Epithelial cell of alveolus of lung (primary cell): ENCODE results near the genes CSTF1, BMP7 and PCK1.

DNA sequence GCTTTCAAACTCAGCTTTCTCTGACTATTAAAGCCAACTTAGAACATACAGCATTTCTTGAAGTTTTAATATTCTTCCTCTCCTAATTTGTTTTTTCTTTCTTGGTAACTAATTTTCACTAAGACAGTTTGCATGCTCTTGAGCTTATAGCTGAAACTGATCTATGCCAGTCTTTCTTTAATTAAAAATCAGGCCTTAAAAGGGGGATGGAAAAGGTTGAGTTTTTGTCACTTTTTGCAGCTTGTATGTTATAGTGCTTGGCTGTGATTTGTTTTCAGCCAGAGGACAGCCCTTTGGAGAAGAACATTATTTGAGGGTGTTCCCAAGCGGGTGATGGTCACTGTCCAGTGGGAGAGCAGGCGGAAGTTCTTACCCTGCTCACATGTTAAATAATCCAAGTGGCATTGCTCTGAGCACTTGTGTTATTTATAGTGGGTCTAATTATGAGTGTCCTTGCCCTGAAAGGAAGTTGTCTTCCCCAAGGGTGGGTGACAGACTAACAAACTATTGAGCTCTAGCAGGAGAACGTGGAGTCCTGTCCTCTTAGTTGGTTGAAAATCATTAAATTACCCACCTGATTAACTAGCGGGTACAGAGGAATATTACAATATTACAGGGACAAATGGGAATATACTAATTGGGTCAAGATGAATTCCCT lies 49.4 kb downstream of the DOK5 start:
- RAMPAGE, long total RNA: no peak
- RRBS: no CpG with 5 or more reads among the region's 4 CpGs

GRCh38 chr20:56392336-56392843 lies at the start of gene CSTF1:
CSTF1 (plus strand) TSS chr20:56392645.
- RAMPAGE, long total RNA: start-site peak on the plus strand at chr20:56392373-56392678, 545 and 350 reads in 2 replicates
- RRBS: no CpG with 5 or more reads among the region's 39 CpGs

DNA sequence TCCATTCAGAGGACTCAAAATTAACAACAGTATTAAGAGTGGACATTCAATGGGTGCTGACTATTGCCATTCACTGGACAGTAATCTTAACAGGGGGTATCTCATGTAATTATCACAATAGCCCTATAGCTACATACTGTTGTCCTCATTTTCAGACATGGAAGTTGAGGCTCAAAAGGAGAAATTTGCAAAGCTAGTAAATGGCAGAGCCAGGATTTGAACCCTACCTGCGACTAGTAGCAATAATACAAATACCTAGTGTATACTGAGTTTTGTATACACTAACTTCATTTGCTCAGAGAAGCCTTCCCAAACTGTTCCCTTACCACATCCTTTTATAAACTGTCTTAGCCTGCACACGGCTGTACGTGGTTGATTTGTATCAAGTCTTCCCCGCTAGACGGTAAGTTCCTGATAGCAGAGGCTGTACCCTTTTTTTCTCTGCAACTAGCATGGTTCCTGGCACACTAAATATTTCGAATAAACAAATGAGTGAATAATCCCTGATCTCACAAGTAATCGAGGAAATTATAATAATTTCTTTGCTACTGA lies 536 bp downstream of the RTF2 start:
- RAMPAGE, long total RNA: no peak
- RRBS: no CpG with 5 or more reads among the region's 7 CpGs

- RAMPAGE, long total RNA: no peak
- RRBS: 0% methylated on average over 2 of the region's 17 CpGs
These were observed 1.7 kb upstream of the TFAP2C start for GRCh38 chr20:56627391-56627776.

GRCh38 chr20:56683547-56683853 lies 54.4 kb downstream of the TFAP2C start:
- RAMPAGE, long total RNA: no peak
- RRBS: no CpG with 5 or more reads among the region's 3 CpGs

GRCh38 chr20:56703181-56703783 lies 74.2 kb downstream of the TFAP2C start:
- RAMPAGE, long total RNA: no peak
- RRBS: no CpG with 5 or more reads among the region's 18 CpGs

DNA sequence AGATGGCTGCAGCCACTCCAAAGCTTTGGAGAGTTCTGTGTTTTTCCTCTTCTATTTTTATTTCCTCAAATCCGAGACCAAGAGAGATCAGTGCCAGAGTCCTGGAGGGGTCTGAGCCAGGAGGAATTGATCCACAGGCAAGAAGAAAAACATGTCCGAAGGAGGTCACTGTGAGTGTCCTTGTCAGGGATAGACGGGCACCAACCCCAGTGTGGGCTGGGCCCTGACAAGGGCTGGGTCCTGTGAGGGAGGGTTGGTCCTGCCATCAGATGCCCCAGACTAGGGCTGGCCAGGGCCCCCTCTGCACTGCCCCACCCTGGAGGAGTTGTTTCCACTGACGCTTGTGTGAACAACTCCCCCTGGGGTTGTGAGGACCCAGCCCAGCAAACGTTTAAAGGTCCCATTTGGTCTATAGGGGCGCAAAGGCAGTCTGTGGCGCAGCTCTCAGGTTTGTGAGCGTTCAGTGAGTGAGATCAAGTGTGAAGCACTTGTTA lies 104.2 kb downstream of the BMP7 start:
- RAMPAGE, long total RNA: no peak
- RRBS: no CpG with 5 or more reads among the region's 8 CpGs

- RAMPAGE, long total RNA: no peak
- RRBS: 53% methylated on average over 3 of the region's 20 CpGs
These were observed 22.5 kb downstream of the BMP7 start for GRCh38 chr20:57243691-57244563.

GRCh38 chr20:57266552-57267182 lies at the start of gene BMP7:
BMP7 (minus strand) TSS chr20:57266641.
- RAMPAGE, long total RNA: no peak
- RRBS: 0% methylated on average over 1 of the region's 56 CpGs

- RAMPAGE, long total RNA: no peak
- RRBS: 67% methylated on average over 2 of the region's 27 CpGs
These were observed 2.8 kb downstream of the RBM38 start for GRCh38 chr20:57393624-57394675.

GRCh38 chr20:57401106-57401731 lies 10.0 kb downstream of the RBM38 start:
- RAMPAGE, long total RNA: no peak
- RRBS: no CpG with 5 or more reads among the region's 14 CpGs

DNA sequence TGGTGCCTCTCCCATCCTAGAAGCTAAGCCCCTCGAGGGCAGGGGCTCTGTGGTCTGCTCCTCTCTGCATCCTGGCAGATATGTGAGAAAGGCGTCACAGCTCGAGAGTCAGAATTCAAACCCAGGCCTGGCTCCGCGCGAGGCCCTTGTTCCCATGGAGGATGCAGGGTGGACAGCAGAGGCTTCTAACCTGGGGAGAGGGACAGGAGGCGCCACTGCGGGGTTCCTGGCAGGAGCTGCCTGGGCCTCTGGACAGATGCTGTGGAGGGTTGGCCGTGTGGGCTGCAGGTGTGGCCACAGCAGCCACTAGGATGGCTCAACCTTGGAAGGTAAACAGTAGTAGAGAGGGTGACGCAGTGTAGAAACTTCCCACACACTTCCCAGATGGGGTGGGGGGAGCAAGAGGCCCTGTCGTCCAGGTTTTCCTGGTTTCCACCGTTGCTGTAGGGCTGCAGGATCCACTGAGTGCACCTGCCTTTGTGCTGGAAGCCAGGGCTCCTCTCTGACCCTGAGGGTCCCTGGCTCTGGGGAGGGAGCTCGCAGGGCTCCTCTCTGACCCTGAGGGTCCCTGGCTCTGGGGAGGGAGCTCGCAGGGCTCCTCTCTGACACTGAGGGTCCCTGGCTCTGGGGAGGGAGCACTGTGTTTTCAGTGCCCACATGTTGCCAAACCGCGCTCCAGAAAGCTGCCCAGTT lies 14.2 kb downstream of the RBM38 start:
- RAMPAGE, long total RNA: no peak
- RRBS: no CpG with 5 or more reads among the region's 16 CpGs

DNA sequence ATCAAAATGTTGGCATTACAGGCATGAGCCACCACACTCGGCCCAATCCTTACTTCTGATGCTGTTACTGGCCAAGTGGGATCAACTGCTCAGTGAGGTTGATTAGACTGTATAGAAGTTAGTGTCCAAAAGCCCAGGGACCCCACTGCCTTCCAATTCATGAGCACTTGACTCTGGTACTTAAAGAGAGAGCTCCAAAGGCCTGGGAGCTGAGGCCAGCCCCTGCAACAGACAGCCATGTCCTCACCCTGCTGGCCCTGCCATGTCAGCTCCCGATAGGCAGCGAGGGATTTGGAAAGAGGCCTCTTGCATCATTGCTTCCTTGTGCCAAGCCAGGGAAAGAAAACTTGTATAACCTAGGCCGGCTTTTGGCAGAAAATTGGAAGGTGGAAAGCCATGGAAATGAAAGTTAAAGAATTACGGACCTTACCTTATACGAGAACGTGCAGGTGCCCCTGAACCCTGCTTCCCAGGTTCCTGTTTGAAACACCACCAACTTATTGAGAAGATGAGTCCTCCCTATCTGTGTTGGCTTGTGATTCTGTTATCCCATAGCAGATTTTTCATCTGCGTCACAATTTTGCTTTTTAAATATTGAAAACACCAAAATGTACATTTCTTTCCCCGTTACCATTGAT lies 8.4 kb upstream of the PCK1 start:
- RAMPAGE, long total RNA: no peak
- RRBS: no CpG with 5 or more reads among the region's 9 CpGs

DNA sequence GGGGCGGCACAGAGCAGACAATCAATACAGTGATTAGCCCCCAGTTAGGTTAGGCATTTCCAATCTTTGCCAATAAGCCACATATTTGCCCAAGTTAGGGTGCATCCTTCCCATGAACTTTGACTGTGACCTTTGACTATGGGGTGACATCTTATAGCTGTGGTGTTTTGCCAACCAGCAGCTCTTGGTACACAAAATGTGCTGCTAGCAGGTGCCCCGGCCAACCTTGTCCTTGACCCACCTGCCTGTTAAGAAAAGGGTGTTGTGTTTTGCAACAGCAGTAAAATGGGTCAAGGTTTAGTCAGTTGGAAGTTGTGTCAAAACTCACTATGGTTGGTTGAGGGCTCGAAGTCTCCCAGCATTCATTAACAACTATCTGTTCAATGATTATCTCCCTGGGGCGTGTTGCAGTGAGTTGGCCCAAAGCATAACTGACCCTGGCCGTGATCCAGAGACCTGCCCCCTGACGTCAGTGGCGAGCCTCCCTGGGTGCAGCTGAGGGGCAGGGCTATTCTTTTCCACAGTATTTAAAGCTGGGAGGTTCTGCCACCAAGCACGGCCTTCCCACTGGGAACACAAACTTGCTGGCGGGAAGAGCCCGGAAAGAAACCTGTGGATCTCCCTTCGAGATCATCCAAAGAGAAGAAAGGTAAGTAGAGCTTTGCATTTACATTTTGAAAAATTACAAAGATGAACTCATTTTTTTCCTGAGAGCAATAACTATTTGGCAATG lies at the start of gene PCK1:
TSS of gene PCK1 (plus strand) at position 556 of the 733 bp plus-strand sequence.
- RAMPAGE, long total RNA: no peak
- RRBS: no CpG with 5 or more reads among the region's 11 CpGs

DNA sequence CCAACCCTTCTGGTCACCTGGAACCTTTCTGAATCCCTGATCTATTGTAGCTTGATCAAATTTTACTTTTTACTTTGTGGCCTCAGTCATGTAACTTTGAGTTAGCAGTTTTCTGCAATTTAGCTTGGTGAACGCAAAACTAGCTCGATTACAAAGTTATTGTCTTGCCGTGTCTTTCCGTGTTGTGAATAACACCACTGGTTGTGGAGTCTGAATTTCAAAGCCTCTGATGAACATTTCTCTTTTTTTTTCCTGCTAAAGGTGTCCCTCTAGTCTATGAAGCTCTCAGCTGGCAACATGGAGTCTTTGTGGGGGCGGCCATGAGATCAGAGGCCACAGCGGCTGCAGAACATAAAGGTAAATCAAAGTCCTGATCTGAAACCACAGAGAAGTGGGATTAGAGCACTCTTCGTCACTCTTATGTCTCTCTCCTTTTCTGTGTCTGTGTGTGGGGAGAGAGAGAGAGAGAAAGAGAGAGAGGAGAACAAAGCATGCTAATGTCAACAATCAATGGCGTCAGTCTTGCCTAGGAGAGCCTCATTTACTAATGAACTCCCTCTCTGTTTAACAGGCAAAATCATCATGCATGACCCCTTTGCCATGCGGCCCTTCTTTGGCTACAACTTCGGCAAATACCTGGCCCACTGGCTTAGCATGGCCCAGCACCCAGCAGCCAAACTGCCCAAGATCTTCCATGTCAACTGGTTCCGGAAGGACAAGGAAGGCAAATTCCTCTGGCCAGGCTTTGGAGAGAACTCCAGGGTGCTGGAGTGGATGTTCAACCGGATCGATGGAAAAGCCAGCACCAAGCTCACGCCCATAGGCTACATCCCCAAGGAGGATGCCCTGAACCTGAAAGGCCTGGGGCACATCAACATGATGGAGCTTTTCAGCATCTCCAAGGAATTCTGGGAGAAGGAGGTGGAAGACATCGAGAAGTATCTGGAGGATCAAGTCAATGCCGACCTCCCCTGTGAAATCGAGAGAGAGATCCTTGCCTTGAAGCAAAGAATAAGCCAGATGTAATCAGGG lies 4.2 kb downstream of the PCK1 start:
- RAMPAGE, long total RNA: no peak
- RRBS: 96% methylated on average over 2 of the region's 17 CpGs

DNA sequence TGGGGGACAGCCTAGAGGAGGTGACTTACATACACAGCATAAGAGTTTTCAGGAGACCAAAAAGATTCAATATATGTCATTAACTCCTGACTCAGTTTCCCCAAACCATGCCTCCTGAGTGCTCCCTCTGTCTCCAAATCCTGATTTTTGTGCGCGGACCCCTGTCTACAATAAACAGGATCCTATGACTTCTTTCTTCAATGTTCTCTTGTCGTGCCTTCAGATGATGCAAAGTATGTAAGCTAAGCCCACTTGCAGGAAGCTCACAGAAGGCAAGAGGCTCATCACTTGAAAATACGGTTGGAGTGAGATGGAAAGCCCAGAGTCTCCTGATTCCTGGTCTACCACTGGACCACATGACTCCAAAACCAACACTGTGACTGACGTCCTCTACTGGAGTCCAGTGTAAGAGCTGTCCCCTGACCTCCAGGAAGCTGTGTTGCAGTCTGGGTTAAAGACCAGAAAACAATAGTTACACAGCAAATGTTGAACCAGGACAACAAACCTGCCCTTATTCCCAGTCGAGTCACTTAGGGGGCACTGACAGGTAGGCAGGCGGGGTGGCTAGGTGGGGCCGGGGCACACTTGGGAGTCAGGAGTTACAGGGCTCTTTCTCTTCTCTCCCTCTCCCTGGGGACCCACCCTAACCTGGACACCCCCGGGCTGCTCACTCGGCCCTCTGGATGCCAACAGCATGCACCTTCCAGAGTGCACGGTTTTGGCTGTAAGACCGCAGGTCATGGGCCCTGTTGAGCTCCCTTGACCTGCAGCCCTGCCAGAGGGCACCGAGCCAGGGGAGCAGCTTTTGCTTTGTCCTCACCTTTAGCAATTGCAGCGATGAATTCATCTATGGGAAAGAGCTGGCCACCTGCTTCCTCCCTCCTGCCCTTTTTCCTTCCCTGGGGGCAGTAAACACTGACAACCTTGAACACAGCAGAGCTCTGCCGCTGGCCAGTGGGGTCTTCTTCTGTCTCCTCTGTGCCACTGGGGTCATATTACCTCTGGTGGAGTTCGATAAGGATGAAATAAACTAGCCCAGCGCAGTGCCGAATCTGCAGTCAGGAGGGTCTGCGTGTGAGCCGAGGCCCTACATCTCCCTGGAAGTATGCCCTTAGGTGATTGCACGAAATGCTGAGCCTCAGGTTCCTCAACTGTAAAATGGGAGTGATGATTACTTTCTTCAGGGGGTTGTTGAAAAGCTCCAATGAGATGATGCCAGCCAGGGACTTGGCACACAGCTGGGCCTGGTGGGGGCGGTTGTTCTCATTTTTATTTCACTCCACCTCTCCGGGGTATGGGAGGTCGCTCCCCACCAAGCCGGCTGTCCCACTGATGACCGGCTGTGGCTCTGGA lies 7.5 kb downstream of the PCK1 start:
- RAMPAGE, long total RNA: no peak
- RRBS: 78% methylated on average over 2 of the region's 26 CpGs

GRCh38 chr20:57569704-57570055 lies 8.8 kb downstream of the PCK1 start:
- RAMPAGE, long total RNA: no peak
- RRBS: no CpG with 5 or more reads among the region's 3 CpGs

- RAMPAGE, long total RNA: no peak
- RRBS: 43% methylated on average over 2 of the region's 23 CpGs
These were observed 26.4 kb downstream of the ZBP1 start for GRCh38 chr20:57593574-57594443.

GRCh38 chr20:57629337-57629901 lies 9.2 kb upstream of the ZBP1 start:
- RAMPAGE, long total RNA: no peak
- RRBS: no CpG with 5 or more reads among the region's 9 CpGs

DNA sequence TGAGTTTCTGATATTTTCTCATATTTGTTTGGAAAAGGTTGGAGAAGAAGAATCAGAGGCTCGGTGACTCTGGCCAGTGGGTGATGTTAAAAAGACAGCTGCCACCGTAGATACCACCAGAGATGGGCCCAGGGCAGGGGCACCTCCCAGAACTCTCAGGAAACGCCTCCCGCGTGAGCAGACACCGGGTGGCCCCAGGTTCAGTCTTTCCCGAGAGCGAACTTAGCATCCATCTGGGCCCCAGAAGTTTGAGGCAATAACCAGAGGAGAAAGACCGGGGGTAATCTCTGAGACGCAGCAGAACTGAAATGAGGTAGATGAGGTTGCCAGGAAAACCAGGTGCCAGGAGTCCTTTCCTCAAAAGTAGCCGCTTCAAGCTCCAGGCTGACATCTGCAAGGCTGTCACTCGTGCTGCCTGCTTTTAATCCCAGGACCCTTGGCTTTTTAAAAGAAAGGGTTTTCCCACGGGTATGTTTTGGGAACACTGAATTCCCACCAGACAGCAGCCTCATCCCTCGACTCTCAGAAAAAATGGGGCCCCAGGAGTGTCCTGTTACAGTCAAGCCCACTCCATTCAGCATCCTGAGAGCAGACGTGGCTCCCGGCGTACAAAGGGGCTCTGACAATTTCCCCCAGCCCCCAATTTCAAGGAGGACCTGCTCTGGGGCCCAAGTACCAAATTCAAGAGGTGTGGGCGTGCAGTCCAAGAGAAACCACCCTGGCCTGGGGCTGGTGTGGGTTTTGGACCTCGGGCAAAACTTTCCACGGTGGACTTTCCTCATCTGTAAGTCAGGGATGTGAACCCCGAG lies 3.6 kb downstream of the PMEPA1 start:
- RAMPAGE, long total RNA: no peak
- RRBS: 78% methylated on average over 4 of the region's 21 CpGs